ENCODE measurements around the gene BPI.

DNA sequence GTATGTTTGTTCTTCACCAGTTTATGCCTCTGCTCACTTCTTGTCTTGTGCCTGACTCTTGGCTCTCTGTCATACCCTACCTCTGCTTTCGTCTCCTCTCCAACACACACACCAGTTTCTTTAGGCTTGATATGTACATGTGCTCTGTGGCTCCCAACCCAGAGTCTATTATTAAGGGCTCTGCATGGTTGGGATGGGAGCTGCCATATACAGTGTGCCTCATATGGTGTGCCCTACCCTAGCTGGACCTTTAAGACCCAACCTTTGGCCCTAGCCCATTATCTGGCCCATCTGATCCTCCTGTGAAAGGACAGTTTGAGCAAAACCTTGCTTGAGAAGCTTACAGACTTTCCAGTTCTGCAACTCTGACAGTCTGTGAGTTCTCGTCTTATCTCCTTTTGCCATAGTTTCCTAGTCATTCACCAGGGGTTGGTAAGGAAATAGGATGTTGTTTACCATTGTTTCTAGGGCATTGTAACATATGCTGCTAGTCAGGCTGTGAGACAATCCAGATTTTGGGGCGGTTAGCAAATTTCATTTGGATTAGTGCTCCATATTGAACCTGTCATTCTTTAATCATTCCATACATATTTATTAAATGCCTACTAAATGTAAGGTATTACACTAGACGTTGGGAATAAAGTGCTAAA, 17.1 kb downstream of the CTNNBL1 start:
- PRO-cap: no peak

- PRO-cap: no peak
Measured at GRCh38 chr20:37717473-37717757, 23.6 kb downstream of the CTNNBL1 start.

DNA sequence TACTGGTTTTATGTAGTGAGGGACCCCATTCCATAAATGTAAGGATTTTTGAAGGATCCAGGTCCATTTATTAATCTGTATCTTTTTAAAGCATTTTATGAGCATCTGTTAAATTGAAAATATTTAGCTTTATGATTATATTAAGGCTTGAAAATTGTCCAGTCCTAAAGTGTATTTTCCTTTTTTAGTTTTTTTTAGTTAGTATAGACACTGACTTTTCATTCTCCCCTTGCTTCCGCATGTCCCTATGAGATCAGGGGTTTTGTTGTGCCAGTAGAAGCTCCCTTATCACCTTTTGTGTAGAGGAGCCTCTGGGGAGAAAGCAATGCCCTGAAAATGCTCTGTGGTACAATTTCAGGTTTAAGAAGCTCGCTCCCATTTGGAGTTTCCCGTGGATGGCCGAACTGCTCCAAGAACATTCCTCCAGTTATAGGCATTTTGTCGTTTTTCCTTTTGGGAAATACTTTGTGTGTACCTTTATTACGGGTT, 49.8 kb downstream of the RPRD1B start:
- PRO-cap: no peak

DNA sequence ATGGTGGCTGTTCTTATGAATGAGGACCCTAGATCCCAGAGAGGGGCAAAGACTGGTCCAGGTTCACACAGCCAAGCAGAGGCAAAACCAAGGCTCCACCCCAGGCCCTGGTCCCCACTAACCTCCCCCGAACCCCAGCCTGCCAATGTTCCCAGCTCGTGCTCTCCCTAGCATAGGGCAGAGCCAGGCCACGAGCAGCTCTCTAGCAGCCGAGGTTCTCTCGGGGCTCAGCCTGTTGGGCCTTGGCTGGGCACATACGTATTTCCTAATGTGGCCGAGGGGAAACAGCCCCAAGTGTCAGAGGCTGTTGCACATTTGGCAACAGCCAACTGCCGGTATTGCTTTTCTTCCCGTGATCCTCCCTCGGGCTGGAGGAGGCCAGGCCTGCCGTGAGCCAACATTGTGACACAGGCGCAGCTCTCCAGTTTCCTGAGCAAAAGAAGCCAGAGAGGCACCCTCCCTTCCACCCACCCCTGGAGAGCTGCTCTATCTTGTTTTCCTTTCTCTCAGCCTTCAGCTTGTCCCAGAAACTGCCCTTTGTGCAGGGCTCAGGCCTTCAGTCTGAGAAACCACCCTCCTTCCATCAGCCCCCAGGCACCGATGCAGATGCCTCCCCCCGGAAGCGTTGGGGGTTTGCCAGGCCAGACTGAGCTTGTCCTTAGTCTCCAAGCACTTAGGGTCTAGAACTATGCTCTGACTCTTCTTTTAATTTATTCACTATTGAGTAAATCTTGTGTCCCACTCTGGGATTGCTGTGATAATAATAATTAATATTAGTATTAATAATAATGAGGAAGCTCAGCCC, 5.2 kb upstream of the BPI start:
- PRO-cap: no peak

DNA sequence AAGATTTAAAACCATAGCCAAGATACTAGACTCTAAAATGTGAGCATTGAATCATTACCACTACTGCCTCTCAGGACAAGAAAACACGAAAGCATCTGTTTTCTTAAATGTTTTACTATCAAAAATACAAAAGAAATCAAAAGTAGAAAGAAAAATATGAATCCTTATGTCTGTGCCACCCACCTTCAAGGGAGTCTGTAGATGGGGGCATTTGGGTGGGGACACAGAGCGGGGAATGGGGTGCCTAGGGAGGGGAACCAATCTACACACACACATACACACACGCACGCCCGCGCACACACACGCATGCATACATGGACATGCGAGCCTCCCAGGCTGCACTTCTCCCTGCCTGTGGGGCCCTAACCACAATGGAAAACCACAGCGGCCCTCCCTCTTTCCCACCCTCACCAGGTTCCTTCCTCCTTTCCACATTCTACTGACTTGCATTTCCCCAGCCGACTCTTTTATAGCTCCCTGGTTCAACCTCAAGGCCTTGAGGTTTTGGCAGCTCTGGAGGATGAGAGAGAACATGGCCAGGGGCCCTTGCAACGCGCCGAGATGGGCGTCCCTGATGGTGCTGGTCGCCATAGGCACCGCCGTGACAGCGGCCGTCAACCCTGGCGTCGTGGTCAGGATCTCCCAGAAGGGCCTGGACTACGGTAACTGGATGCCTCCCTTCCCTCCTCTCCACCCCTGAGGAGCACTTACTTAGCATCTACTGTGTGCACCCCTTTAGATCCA, at the start of gene BPI:
TSS of gene BPI (plus strand) at position 465 of the 744 bp plus-strand sequence.
- PRO-cap: no peak

DNA sequence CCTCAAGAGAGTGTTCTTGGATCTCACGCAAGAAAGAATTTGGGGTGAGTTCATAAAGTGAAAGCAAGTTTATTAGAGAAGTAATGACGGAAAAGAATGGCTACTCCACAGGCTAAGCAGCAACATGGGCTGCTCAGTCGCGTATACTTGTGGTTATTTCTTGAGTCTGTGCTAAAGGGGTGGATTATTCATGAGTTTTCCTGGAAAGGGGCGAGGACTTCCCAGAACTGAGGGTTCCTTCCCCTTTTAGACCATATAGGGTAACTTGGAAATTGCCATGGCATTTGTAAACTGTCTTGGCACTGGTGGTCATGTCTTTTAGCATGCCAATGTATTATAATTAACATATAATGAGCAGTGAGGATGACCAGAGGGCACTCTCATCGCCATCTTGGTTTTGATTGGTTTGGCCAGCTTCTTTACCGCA, 11.3 kb downstream of the LBP start:
- PRO-cap: no peak

- PRO-cap: no peak
Measured at GRCh38 chr20:38539746-38540122, 41.3 kb upstream of the ADIG start.

- PRO-cap: no peak
Measured at GRCh38 chr20:38545658-38546595, 35.1 kb upstream of the ADIG start.

GRCh38 chr20:38578929-38579638, 1.9 kb upstream of the ADIG start:
- PRO-cap: no peak

- PRO-cap: no peak
Measured at GRCh38 chr20:38601057-38601514, 20.1 kb downstream of the ADIG start.

- PRO-cap: no peak
Measured at GRCh38 chr20:38804395-38805331, 834 bp upstream of the PPP1R16B start.

- PRO-cap: no peak
Measured at GRCh38 chr20:38810795-38811365, 5.4 kb downstream of the PPP1R16B start.

GRCh38 chr20:38941755-38942812, 15.9 kb downstream of the FAM83D start:
- PRO-cap: no peak

GRCh38 chr20:38970187-38970435, 8.0 kb downstream of the DHX35 start:
- PRO-cap: no peak

- PRO-cap: no peak
Measured at GRCh38 chr20:38986767-38987072, 24.6 kb downstream of the DHX35 start.

GRCh38 chr20:39049602-39050603, 87.8 kb downstream of the DHX35 start:
- PRO-cap: unidirectional peak, minus-strand start at chr20:39050163

- PRO-cap: no peak
Measured at GRCh38 chr20:40269307-40269755, 419.7 kb downstream of the MAFB start.

DNA sequence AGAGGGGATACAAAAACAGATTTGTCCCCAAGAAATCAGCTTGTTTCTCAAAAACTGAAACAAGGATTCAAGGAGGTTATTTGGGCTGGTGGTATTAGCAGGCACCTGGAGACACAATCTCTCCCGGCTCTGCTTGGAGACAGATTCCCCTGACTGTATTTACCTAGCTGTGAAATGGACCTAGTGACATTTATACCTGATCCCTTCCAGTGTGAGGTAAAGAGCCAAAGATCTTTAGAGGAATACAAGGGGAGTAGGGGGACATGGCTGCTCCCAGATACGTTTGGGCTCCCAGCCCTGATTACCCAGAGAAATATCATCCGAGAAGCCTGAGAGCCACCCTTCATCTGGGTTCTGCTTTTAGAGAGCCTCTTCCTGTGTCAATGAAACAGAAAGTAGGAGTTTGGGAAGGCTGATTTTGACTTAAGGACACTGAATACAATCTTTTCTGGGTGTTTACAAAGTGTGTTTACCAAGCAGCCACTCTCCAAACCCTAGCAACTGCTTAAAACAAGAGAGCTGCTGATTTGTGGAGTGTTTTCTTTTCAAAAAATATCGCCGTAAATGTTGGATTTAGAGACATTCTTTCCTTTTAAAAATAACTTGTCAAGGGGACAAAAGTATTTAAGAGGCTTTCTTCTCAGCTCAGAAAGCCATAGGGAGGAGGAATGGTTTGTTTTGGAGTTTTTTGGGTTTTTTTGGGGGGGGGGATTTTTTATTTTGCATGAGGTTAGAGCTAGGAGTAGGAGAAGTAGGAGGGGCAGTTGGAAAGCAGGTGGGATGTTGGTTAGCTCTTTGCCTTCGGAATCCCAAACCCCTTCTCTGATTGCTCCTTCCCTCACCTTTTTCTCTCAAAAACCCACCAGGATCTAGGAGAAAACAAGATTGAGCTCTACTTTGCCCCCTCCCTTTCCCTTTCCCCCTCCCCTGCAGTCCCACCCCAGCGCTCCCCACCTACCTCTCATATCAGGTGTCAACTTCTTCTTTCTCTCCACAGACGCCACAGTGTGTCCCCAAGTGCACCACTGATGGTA, 12.5 kb downstream of the MAFB start:
- PRO-cap: no peak

DNA sequence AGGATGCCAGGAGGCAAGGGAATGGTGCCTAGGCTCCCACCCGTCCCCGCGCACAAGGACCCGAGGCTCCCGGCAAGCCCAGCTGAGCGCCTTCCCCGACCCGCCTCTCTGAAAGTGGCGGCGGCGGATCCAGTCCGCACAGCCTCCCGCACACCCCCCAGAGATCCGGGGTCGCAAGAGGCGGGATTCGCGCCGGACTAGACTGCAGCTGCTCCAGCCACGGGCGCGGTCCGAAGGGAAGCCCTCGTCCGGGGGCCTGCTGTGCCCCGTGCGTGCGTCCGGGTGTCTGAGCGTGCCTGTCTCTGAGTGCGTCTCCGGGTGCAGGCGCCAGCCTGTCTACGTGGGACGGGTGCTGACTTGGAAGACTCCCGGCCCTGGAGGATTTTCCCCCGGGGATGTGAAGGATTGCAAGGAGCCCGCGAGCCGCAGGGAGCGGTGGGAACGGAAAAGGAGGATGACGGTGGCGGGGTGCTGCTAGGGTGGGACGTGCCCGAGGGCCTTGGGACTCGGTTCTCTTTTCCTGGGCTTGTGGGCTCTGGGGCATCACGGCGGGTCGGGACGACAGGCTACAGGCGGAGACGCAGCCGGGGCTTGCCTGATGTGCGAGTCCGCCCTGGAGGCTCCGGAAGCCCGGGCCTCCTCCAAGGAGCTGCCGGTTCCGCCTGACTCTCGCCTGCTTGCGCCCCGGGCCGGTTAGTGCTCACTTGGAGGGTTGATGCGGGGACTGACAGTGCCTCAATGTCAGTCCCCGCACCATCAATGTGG, 5.8 kb downstream of the MAFB start:
- PRO-cap: unidirectional peak, minus-strand start at position 110 of the sequence

DNA sequence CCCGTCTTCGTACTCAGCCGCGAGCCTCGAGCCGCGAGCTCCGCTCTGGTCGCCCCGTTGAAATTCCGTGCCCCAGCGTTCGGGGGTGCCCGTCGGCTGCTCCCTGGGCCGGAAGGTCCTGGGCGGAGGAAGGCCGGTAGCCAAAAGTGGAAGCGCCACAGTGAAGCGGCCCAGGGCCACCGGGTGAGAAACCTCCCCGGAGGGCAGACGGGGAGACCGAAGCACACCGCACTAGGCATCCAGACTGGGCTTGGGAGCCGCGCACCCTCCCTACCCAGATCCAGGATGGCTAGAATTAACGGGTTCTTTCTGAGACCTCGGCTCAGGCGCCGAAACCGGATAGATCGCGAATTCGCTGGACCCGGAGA, 1.3 kb upstream of the MAFB start:
- PRO-cap: no peak